Gastrocnemius medialis (tissue), 3 donors: ENCODE measurements around a stretch of chr11.

DNA sequence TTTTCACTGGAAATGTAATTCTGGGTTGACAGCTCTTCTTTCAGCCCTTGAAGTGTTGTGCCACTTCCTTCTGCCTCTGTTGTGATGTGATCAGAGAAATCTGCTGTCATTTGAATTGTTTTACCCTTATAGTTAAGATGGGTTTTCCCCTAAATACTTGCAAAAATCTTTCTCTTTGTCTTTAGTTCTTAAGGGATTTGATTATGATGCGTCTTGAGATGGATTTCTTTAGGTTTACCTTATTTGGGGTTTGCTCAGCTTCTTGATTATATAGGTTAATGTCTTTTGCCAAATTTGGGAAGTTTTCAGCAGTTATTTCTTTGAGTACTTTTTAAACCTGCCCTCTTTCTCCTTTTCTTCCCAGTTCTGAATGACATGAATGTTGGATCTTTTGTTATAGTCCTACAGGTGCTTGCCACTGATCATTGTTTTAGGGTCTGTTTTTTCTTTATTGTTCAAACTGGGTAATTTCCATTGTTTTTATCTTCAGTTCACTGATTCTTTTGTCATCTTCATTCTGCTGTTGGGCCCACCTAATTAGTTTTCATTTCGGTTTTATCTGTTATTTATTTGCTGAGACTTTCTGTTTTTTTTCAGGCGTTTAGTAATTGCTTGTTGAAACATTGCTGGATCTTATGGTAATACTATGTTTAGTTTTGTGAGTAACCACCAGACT lies 23.3 kb downstream of the USP47 start:
- PRO-cap: no peak
- RAMPAGE, long total RNA, 3 experiments: no peak in any of the 3 experiments

DNA sequence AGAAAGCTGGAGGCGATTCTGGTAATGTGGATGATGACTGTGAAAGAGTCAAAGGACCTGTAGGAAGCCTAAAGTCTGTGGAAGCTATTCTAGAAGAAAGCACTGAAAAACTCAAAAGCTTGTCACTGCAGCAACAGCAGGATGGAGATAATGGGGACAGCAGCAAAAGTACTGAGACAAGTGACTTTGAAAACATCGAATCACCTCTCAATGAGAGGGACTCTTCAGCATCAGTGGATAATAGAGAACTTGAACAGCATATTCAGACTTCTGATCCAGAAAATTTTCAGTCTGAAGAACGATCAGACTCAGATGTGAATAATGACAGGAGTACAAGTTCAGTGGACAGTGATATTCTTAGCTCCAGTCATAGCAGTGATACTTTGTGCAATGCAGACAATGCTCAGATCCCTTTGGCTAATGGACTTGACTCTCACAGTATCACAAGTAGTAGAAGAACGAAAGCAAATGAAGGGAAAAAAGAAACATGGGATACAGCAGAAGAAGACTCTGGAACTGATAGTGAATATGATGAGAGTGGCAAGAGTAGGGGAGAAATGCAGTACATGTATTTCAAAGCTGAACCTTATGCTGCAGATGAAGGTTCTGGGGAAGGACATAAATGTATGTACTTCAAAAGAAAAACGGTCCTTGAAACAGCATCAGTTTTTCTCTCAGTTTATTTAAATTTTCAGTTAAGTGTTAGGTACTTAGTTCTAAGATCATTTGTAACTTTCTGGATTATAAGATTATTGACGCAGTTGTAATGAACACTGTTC lies 65.7 kb downstream of the DKK3 start:
- PRO-cap: no peak
- RAMPAGE, long total RNA, 3 experiments: no peak in any of the 3 experiments

- PRO-cap: no peak
- RAMPAGE, long total RNA, 3 experiments: no peak in any of the 3 experiments
Measured at GRCh38 chr11:12009622-12009895, 1.1 kb upstream of the DKK3 start.

- PRO-cap: bidirectional peak, plus-strand start at chr11:12110576, minus-strand start at chr11:12110314
- RAMPAGE, long total RNA, 3 experiments: no peak in any of the 3 experiments
Measured at GRCh38 chr11:12110228-12110504, 224 bp upstream of the MICAL2 start.

- PRO-cap: no peak
- RAMPAGE, long total RNA, 3 experiments: no peak in any of the 3 experiments
Measured at GRCh38 chr11:12127487-12127916, 17.1 kb downstream of the MICAL2 start.

GRCh38 chr11:12134283-12134499 lies 23.8 kb downstream of the MICAL2 start:
- PRO-cap: no peak
- RAMPAGE, long total RNA, 3 experiments: no peak in any of the 3 experiments

DNA sequence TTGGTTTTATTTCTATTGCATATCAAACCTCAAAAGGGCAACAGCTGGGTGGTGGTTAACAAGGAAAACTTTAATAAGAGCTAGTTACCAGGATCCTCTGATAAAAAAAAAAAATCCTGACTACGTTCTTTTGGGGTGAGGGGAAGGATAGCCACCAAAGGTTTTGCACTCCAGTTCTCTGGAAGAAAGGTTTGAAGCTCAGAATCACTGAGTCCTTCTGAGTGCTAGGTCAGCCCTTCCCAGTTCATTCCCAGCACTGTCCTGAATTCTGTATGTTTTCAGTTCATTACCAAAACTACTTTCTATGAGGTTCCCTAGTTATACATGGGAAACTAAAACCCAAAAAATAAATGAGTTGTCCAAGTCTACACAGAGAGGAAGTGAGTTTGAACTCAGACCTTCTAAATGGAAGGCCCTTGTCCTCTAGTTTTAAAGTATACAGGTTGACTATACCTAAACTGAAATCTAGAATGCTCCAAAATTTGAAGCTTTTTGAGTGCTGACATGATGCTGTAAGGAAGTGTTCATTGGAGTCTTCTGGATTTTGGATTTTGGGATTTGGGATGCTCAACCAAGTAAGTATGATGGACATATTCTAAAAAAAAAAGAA lies 47.3 kb downstream of the MICAL2 start:
- PRO-cap: no peak
- RAMPAGE, long total RNA, 3 experiments: no peak in any of the 3 experiments

GRCh38 chr11:12163168-12164055 lies 53.0 kb downstream of the MICAL2 start:
- PRO-cap: no peak
- RAMPAGE, long total RNA, 3 experiments: no peak in any of the 3 experiments

- PRO-cap: no peak
- RAMPAGE, long total RNA, 3 experiments: no peak in any of the 3 experiments
Measured at GRCh38 chr11:12178962-12179442, 68.6 kb downstream of the MICAL2 start.

DNA sequence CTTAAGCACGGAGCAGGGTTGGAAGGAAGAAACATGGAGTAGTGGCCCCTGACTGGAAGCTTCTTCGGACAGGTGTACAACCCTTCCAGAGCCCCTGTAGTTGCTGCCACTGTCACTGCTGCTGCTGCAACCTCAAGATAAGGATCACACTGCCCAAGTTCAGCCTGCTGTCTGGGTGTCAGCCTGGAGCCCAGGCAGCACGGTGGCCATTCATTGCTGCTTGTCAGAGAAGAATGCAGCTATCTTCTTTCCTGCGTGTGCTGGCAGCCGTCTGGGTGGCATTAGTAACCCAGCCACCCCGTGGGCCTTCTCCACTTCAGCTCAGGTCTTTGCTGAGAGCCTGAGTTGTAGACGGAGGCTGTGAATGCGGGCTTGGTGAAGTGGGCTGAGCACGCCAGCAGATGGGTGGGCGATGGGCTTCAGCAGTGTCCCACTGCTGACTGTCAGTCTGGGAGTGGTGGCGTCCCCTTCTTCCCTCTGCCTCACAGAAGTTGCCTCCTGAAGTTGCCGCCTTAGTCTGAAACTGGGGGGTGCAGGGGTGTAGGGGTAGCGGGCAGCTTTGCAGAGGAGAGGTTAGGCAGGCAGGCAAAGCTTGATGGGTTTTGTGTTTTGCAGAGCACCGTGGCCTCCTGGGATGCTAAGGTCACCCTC lies 106.8 kb downstream of the MICAL2 start:
- PRO-cap: no peak
- RAMPAGE, long total RNA, 3 experiments: no peak in any of the 3 experiments

DNA sequence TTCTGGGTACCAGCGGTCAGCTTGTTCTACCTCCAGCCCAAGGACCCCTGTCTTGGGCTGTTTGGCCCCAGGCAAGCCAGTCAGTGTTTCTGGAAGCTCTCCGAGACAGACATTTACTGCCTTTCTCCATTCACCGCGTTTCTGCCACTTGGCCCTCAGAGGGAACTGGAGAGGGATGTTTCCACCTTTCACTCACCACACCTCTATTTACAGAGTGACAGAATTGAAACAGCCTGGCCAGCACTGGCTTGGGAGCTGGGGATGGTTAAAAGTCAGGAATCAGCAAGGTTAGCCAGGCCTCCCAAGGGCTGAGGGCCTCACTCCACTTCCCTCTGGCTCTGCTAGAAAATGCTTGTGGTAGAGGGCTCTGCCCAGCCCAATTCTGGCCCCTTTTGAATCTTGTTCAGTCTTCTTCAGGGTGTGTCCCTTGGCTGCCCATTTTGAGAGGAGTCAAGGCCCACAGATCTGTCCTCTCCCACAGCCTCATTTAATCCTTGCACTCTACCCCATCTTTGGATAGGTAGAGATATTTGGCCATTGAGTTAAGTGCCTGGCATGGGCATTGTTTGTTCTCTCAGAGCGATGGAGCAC lies 119.1 kb downstream of the MICAL2 start:
- PRO-cap: no peak
- RAMPAGE, long total RNA, 3 experiments: no peak in any of the 3 experiments

DNA sequence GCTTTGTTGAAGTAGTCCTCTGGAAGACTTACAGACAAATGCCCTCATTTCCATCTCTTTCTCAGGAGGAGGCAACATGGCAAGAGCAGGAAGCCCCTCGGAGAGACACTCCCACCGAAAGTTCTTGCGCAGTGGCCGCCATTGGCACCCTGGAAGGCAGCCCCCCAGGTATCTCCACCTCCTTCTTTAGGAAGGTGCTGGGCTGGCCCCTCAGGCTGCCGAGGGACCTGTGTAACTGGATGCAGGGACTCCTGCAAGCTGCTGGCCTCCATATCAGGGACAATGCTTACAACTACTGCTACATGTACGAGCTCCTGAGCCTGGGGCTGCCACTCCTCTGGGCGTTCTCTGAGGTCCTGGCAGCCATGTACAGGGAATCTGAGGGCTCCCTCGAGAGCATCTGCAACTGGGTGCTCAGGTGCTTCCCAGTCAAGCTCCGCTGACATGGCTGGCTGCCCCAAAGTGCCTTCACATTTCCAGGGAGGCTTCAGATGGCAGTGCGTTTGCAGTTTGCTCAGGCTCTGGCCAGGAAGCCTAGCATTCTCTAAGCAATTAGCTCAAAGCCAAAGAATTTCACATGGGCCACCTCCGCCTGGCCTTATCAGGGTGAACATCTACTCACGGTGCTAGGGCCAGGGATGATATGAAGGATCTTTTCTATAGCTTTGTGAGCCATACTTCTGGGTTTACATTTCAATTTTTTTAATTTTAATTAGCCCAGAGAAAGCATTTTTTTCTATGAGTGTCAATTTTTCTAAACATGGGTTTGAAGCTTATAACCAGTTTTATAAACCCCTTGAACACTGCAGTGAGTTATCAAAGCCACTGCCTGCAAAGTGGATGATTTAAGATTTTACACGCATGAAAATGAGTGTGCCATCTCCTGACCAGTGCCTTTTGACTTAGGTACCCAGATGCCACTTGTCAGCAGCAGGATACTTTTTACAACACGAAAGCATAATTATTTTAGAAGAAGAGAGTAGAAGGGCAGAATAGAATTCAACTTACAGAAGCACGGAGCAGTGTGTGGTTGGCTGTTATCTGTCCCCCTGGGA lies 117.3 kb upstream of the PARVA start:
- PRO-cap: no peak
- RAMPAGE, long total RNA, 3 experiments: no peak in any of the 3 experiments

GRCh38 chr11:12279973-12281151 lies 97.0 kb upstream of the PARVA start:
- PRO-cap: no peak
- RAMPAGE, long total RNA, 3 experiments: no peak in any of the 3 experiments

GRCh38 chr11:12413371-12413992 lies 36.1 kb downstream of the PARVA start:
- PRO-cap: no peak
- RAMPAGE, long total RNA, 3 experiments: no peak in any of the 3 experiments

DNA sequence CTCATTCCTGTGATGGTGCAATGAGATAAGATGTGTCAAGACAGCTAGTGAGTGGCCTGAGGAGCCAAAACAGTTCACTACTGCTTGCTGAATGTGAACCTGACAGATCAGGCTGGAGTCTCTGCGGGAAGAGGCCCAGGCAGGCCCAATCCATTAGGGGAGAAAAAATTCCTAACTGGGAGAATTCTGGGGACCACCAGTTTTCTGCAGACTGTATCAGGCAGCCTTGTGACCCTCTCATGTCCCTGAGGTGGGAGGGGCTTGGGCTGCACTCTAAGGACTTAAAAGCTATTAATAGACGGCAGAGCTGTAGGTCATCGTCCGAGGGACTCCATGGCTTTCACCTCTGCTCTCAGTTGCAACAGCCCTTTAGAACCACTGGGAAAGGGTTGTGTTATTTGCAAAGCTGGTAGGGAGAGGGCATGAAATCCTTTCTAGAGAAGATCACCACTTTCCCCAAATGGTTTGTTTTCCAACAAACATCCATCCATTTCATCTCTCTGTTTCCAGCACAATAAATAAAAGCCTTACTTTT lies 126.0 kb upstream of the TEAD1 start:
- PRO-cap: no peak
- RAMPAGE, long total RNA, 3 experiments: no peak in any of the 3 experiments

DNA sequence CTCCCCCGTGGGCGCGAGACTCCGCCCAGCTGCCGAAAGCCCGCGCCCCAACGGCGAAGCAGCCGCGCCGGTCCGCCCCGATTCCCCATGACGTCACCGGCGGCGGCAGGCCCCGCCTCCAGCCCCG lies 145 bp upstream of the TEAD1 start:
- PRO-cap: no peak
- RAMPAGE, long total RNA, 3 experiments: no peak in any of the 3 experiments

DNA sequence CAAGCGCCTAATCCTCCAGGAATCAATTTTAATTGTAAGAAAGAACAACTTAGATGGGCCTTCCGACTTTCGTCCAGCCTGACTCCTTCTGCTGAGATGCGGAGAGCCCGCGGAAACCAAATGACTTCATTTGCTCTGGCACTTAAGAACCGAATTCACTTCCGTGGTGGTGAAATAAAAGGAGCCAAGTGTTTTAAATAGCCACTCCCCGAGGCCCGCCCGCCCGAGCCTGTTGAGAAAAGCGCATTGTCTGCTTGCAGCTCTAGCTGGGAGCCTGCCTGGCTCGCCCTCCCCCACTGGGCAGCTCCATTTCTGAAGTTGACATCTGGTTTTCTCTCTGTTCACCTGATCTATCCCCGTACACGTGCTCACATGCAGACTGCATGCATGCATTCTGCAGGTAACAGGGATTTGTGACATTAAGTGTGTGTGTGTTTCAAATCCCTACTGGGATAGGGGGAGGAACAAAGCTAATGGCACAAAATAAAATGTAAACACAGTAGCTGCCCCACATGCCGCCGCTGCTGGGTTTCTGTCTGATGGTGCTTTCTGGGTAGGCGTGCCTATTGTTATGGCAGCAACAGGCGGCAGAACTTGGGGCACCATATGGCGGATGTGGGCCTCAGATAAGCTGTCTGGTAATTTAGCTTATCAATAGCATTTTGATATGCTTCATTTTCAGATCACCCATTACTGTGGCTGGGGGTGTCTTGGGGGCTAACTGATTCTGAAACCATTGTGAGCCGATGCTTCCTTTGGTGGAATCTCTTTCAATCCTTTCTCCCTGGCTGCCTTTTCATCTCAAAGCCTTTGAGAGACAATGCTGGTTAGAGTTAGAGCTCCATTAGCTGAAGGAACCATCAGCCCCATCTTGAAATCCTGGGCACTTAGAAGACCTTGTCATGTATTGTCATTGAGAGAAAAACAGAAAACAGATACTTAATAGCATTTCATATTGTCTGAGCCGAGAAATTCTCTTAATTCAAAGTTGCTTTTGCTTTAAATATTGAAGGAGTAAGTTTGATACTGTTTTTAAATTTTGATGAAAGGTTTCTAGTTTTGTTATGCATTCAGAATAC lies 6.4 kb downstream of the TEAD1 start:
- PRO-cap: bidirectional peak, plus-strand start at position 246 of the sequence, minus-strand start at position 151 of the sequence
- RAMPAGE, long total RNA, 3 experiments: no peak in any of the 3 experiments

DNA sequence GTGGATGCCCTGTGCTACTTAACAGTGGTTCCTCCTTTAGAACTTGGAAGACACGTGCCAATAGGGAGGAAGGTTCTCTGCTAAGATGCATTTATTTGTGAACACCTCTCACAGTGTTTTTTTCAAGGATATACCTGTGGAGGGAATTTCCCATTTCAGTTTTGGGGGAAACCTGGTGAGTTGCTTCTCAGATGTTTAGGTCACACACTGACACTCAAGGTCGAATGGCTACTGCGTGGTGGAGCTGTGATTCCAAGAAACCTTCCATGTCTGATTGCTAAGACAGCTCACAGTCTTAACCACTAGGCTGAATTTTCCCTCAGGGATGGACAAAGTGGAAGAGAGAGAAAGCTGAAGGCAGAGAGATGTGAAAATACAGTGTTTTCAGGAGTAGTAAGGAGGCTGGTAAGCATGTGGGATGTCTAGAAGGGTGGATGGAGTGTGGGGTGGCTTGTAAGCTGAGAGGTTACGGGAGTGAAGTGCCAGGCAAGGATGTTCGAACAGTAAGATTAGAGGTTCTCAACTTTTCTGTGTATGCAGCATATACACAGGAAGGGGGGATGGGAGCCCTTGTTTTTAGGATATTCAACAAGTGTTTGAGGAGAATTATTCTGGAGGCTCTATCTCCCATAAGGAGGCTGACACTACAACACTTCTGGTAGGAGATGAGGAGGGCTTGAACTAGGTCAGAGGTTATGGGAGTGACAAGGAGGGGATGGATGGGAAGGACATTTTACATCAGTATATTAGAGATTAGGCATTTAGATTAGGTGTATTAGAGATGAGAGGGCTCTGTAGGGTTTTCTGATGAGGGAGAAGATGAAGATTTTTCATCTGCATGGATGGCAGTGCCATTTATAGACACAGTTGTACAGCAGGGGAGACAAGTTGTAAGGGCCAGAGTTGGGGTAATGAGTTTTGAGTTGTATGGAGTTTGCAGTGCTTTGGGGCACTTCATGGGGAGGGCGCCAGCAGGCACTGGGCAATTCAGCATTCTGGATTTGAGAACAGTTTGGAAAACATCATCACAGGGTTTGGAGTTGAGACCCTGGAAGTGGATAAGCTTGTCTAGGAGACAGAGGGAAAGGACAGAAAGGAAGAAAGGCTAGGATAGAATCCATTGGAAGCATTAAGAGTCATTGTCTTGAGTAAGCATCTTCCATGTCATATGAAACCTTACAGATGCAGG lies 109.6 kb downstream of the TEAD1 start:
- PRO-cap: no peak
- RAMPAGE, long total RNA, 3 experiments: no peak in any of the 3 experiments

DNA sequence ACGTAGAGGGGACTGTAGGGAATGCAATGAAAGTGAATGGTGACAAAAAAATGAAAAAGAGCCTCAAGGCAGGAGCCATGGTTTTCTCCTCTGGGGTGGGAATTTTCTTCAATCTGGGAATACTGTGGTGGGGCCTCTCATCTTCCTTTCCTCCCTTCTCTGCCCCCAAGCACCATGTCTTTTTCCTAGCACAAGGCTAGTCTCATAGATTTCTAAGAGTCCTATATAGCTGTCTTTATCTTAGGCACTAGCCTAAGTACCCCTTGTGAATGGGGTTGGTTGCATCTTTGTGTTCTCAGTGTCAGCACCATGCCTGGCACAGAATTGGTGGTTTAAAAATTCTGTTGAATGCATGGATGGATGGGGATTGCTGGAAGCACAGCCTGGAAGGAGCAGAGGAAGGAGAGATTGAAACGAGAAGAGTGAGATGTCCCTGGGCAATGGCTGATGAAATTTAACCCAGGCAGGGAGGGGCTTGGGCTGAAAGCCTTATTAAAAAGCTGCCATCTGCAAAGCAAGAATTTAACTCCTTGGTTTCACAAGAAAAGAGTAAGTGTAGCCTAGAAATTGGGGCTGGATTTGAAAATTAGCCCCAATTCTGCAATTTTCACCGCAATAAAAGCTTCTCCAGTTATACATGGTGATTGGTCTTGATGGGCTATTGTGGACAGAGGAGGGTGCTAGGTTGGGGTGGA lies 126.6 kb downstream of the TEAD1 start:
- PRO-cap: no peak
- RAMPAGE, long total RNA, 3 experiments: no peak in any of the 3 experiments

GRCh38 chr11:12806144-12806771 lies 132.0 kb downstream of the TEAD1 start:
- PRO-cap: no peak
- RAMPAGE, long total RNA, 3 experiments: no peak in any of the 3 experiments